ENCODE data around the gene UBTD2.

- PRO-cap, 3 experiments = no peak in any of the 3 experiments
- RRBS = no CpG with 5 or more reads among the region's 11 CpGs
These were observed 11.7 kb downstream of the STK10 start for GRCh38 chr5:172176128-172176997.

GRCh38 chr5:172254787-172255180 is 28.8 kb downstream of the UBTD2 start:
- PRO-cap, 3 experiments = no peak in any of the 3 experiments
- RRBS = no CpG with 5 or more reads among the region's 4 CpGs

DNA sequence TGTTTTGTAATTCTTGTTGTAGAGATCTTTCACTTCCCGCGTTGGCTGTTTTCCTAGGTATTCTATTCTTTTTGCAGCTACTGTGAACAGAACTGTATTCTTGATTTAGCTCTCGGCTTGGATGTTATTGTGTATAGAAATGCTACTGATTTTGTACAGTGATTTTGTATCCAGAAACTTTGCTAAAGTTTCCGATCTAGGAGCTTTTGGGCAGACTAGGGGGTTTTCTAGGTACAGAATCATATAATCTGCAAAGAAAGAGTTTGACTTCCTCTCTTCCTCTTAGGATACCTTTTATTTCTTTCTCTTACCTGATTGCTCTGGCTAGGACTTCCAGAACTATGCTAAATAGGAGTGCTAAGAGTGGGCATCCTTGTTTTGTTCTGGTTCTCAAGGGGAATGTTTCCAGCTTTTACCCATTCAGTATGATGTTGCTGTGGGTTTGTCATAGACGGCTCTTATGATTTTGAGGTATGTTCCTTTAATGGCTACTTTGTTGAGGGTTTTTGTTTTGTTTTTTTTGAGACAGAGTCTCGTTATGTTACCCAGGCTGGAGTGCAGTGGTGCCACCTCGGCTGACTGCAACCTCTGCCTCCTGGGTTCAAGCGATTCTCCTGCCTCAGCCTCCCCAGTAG is 24.8 kb downstream of the UBTD2 start:
- PRO-cap, 3 experiments = no peak in any of the 3 experiments
- RRBS = no CpG with 5 or more reads among the region's 8 CpGs

- PRO-cap, 3 experiments = no peak in any of the 3 experiments
- RRBS = no CpG with 5 or more reads among the region's 4 CpGs
These were observed 1.2 kb downstream of the UBTD2 start for GRCh38 chr5:172282284-172282746.

- PRO-cap, 3 experiments = peak in 3 of 3 experiments; most common plus-strand start chr5:172283857 (in 3); most common minus-strand start chr5:172283758 (in 3)
- RRBS = 1% methylated on average over 49 of the region's 104 CpGs
These were observed at the start of gene UBTD2 for GRCh38 chr5:172282845-172283952. Gene UBTD2, minus strand, starts transcription at chr5:172283764.

DNA sequence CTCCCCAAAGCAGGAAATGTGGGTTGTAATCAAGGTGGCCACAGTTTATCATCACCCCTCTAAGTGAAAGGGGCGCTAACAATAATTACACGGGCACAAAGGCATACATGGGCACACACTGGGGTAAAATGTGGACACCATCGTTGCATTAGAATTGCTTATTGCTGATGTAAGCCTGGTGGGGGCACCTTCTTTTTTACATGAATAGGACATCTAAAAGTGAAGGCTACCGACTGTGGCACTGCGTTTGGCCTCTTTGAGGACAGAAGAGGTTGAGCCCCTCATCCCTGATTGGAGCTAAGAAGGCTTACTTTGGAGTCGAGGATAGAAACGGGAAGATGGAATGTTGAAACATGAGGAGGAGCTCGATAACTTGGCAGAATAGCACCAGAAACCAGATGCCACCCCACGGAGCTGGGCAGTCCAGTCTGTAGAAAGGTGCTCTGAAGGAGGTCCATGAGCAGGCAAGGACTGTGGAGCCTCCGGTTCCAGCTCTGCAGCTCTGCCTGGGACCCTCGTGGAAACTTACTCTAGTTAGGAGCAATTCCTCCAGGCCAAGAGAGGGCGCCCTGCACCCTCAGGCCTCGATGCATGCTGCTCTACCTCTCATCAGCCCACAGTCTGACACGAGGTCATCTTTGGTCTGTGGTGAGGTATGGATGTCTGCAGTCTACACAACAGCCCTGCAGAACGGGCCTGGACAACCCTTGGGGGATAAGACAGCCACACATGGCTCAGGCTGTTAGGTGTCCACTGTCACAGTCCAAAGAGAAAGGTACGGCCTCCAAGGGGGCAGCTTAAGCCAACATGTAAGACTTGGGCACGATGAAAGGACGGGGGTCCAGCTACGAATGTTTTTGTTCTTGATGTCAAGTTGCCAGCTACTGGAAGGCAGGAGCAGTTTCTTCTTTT is 50.5 kb upstream of the UBTD2 start:
- PRO-cap, 3 experiments = no peak in any of the 3 experiments
- RRBS = no CpG with 5 or more reads among the region's 19 CpGs

DNA sequence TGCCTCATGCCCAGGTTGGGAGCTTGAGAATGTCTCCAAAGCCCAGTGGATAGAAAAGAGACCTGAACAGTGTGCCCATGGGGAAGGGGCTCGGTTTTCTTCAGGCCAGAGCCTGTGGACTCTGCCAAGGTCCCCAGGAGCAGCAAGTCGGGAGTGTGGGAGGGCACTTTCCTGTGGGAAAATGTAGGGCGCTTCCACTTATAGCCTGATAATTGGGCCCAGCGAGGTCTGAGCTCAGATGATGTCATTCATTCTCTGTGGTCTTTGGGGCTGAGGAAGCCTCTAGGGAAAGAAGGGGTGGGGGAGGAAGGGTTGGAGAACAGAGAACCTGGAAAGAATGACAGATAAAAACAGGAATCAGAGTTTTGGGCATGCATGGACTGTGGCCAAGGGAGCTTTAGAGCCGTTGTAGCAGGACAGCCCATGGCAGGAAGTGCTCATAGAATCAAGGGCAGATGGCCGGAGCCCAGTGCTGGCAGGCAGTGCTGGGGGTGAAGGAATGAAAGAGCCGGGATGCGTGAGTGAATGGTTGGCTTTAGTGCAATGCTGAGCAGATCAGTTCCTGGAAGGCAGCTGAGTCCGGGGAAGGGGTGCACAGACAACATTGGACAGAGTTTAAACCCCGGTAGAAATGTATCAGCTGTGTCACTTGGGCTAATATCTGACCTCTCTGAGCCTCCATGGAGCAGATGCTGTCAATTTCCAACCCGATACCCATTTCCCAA is 42.6 kb upstream of the SH3PXD2B start:
- PRO-cap, 3 experiments = no peak in any of the 3 experiments
- RRBS = 25% methylated on average over 5 of the region's 11 CpGs

DNA sequence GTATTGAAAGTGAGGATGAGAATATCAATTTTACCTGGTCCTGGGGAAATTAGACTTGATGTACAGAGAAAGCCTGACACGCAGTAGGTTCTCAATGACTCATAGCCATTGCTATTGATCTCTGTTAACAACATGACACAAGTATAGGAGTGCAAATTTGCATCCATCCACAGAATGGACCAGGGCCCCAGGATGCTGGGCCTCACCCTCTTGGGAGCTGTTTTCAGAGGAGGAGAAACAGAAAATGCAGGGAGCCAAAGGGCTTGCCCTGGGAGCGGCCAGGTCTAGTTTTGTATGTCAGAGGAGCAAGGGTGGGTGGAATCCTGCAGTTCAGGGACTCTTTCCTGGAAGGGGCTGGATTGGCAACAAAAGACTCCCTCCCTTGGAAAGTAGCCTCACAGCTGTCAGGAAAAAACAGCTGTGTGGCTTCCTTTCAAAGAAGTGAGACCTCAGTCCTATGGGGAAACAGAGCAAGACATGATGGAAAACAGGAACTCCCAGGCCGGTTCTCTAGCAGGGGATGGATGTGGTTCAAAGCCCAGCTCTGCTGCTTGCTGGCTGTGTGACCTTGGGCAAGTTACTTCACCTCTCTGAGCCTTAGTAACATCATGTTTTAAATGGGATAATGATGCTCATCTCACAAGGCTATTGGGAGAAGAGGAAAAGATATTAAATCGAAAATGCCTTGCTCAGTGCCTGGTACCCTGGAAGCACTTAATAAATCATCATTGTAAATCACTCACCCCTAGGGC is 50.5 kb upstream of the SH3PXD2B start:
- PRO-cap, 3 experiments = no peak in any of the 3 experiments
- RRBS = no CpG with 5 or more reads among the region's 4 CpGs

DNA sequence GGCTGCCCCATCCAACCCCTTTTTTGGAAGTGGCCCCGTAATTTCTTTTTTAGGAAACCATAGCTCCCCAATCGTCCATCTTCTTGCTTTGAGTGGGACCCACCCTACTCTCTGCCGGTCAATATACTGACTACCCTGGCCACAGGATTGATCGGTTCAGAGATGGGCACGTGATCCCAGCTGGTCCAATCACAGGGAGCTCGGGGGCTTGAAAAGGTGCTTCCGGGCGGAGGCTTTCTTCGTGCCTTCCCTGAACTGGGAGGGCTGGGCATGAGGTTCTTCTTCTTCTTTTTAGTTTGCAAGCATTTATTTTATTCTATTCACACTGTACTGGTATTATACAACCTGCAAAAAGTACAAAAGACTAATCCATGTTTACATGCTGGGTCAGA is 78.8 kb upstream of the SH3PXD2B start:
- PRO-cap, 3 experiments = no peak in any of the 3 experiments
- RRBS = 40% methylated on average over 3 of the region's 9 CpGs

DNA sequence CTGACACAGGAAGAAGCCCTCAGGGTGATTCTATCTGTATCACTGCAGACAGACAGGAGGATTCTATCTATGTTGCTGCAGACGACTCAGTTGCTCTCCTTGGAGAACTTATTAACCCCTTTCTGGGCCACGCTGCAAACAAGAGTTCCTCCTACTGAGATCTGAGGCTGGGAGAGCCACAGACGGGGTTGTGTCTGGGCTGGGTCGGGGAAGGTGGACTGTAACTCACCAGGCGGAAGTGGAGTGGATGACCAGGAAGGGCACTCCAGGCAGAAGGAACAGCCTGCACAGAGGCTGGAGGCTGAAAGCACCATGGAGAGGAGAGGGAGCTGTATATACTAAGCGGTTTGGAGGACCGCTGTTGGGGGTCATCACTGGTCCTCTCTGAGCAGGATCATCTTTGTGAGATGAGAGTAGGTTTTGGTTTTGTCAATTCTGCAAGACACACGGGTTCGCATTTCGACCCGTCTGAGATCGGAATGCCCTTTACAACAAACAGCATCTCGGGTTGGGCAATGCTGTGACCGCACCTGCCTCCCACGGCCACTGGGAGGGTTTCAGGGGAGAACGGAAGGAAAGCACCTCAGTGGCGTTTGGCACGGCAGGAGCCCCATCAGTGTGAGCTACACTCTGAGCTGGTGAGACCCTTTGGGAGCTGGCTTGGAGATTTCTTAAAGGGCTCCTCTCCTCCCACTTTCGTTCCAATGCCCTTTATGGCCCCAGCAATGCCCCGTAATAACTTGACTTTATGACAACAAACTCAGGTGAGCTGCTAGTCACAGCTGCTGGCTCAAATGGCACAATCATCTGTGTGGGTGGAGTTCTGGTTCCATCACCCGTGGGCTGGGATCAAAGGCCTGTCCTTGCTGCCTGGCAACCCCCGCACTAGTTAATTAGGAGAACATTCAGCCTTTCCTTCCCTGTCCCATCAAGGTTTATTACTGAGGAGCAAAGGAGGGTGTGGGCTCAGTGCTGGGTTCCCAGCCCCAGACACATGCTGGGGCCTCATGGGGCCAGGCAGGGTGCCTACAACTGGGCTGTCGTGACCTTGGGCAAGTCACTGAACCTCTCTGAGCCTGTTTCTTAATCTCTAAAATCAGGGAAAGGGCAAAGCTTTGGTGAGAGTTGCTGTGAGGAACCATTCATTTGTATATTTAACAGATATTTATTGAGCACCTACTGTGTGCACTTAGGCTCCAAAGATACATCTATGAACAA is 18.6 kb upstream of the NEURL1B start:
- PRO-cap, 3 experiments = no peak in any of the 3 experiments
- RRBS = no CpG with 5 or more reads among the region's 23 CpGs

DNA sequence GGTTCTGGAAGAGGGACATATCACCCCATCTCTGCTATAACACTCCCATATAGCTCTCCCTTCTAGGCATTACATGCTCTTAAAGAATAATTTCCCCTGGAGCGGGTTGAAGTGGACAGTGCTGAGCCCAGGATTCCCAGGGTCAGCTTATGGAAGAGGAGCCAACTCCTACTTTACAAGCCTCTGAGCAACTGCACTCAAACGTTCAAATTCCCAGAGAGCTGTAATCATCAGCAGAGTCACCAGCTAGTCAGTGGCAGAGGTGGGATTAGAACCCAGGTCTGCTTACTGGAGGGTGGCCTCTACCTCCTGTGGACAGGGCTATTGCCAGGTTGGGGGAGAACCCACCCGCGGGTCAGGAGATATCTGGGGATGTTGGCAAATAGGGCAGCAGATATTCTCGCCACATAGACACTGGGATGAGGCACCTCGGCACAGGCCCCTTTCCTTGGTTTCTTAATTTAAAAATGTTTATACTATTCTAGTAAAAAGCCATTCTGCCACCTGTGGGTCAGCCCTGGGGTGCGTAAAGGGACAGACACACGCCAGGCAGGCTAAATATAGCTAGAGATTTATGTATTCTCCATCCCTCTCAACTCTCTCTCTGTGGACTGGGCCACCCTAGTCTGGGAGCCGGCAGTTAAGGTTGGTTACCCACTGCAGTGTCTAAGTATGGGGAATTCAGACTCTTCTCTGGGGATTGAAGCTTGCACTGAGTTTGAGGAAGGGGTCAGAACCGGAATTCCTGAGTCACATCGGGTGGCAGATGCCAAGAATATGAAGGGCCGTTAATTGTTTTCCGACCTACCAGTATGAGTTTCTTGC is 1.7 kb downstream of the NEURL1B start:
- PRO-cap, 3 experiments = no peak in any of the 3 experiments
- RRBS = 14% methylated on average over 2 of the region's 13 CpGs

- PRO-cap, 3 experiments = no peak in any of the 3 experiments
- RRBS = 13% methylated on average over 2 of the region's 14 CpGs
These were observed 5.8 kb downstream of the NEURL1B start for GRCh38 chr5:172646731-172647354.

- PRO-cap, 3 experiments = no peak in any of the 3 experiments
- RRBS = no CpG with 5 or more reads among the region's 5 CpGs
These were observed 39.7 kb downstream of the NEURL1B start for GRCh38 chr5:172680542-172681342.

GRCh38 chr5:172721867-172722393 is 49.1 kb downstream of the DUSP1 start:
- PRO-cap, 3 experiments = no peak in any of the 3 experiments
- RRBS = no CpG with 5 or more reads among the region's 11 CpGs

GRCh38 chr5:172769517-172769896 is 1.5 kb downstream of the DUSP1 start:
- PRO-cap, 3 experiments = peak in 1 of 3 experiments; most common minus-strand start chr5:172769612 (in 1)
- RRBS = no CpG with 5 or more reads among the region's 6 CpGs

DNA sequence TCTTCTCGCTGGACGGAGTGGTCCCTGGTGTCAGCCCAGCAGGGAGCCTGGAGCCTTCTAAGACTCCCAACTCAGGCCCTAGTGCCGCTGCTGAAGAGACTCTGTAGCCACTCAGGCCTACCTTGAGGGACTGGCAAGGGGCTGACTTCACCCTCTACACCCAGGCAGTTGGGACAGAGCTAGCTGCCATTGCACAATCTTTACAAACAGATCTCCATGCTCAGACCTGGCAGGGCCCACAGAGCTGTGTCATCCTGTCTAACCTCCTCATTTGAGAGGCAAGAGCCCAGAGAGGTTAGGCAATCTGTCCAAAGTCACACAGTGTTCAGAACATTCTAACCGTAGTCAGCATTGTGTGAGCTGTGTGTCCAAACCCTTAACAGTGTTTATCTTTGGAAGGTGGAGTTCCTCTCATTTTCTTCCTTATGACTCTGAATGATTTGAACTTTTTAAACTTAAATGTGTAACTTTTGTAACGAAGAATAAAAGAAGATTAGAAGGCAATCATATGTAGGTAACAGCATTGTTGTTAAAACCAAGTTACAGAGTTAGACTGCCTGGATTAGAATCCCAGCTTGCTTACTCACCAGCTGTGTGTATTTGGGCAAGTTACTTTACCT is 4.6 kb upstream of the DUSP1 start:
- PRO-cap, 3 experiments = no peak in any of the 3 experiments
- RRBS = no CpG with 5 or more reads among the region's 5 CpGs

DNA sequence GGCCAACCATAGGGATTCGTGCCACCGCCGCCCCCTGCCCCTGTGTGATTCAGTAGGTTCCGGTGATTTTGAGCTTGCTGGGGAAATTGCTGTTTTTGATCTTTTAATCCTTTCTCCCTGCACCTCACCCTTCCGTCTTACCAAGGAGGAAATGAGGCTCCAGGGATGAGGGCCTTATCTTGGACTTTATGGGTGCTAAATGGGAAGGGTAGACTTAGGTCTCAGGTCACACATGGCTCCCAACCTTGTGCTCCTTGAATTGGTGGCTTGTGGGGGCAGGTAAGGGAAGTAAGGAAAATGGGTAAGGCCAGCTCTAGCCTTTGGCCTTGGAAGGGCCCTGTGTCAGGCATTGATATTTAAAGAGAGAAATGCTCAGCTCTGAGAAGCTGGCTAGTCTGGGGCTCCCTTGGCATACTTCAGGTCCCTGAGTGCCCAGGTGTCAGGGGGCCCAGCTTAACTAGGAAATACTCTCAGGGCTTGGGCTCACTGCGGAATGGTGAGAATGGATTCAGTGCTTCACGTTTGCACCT is 2.0 kb downstream of the ERGIC1 start:
- PRO-cap, 3 experiments = no peak in any of the 3 experiments
- RRBS = no CpG with 5 or more reads among the region's 7 CpGs

DNA sequence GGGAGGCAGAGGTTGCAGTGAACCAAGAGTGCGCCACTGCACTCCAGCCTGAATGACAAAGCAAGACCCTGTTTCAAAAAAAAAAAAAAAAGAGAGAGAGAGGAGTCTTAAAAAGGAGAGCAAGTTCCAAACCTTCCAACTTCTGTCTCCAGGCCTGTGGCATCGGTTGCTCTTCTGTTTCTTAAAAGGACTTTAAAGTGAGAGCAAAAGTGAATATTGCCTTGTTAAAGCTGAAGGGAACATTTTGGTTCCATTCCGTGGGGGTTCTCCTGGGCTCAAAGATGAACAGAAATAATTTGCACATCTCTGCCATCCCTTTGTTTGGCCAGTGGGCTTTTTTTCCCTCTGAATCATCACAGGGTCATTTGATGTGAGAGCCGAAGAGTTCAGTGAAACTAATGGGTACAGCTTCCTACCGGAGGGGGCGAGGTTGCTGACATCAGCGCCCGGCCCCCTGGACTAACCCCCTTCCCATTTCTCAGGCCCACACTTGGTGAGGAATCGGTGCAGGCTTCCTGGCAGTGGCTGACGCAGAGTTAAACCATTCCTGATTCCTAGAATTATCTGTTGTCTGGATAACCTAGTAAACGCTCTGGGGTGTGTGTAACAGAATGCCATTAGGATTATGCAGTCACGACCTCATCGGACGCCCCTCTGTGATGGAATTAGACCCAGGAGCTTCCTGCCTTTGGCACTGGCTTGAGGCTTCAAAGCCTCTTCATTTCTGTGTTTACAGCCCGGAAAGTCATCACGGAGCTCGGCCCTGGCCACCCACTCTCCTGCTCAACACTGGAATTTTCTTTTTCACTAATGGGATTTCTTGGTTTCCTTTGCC is 61.7 kb upstream of the RPL26L1 start:
- PRO-cap, 3 experiments = peak in 2 of 3 experiments; most common plus-strand start position 253 of the sequence (in 1); most common minus-strand start position 283 of the sequence (in 1)
- RRBS = no CpG with 5 or more reads among the region's 17 CpGs

DNA sequence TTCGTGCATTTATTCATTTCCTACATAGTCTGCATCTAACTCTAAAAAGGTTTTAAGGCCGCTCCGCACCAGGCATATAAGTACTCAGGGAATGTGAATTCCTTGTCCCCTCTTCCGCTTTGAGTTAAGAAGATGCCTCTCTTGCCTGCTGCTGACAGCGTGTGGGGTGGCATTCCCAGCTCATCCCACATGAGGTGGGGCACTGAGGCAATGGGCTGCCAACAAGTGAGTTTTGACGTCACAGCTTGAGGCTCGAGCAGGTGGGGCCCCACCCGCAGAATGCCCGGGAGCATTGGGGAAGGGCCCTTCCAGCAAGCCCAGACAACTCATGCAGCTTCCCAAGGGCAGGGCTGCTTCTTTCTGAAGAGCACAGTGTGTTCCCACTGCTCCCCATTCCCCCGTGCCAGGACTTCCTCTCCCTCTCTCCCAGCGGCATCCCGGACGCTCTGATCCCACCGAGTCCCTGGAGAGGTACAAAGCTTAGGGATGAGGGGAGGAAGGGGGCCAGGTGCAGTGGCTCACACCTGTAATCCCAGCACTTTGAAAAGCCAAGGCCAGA is 59.2 kb upstream of the RPL26L1 start:
- PRO-cap, 3 experiments = no peak in any of the 3 experiments
- RRBS = 100% methylated on average over 2 of the region's 14 CpGs

GRCh38 chr5:172902915-172903482 is 56.2 kb upstream of the RPL26L1 start:
- PRO-cap, 3 experiments = no peak in any of the 3 experiments
- RRBS = no CpG with 5 or more reads among the region's 15 CpGs

All from breast (tissue), 4 donors.